Mammary microvascular endothelial cell (primary cell): Measurements from ENCODE around the genes CSK, GOLGA6D and NEIL1.

DNA sequence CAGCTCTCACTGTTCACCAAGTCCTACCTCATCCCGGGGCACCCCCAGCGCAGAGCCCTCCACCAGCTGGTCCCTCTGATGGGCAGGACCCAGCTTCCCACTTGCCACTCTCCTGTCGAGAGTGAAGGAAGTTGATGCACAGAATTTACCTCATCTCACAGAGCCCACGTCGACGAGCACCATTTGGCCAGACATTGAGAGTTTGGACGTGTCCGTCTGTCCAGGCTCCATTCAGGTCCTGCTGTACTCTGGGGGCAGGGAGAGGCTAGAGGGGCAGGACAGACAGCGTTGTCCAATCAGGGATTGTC is 20.0 kb upstream of the CLK3 start:
- RAMPAGE, long total RNA: no peak

- RAMPAGE, long total RNA: no peak
Measured at GRCh38 chr15:74610078-74610977, 5.3 kb upstream of the CLK3 start.

GRCh38 chr15:74653299-74653859 is 37.7 kb downstream of the CLK3 start:
- RAMPAGE, long total RNA: no peak

GRCh38 chr15:74782018-74782882 is at the start of gene CSK:
Gene CSK (plus strand): TSS chr15:74782080.
- RAMPAGE, long total RNA: no peak

GRCh38 chr15:74841965-74842264 is 1.0 kb downstream of the ULK3 start:
- RAMPAGE, long total RNA: no peak

GRCh38 chr15:74844200-74844787 is 1.3 kb upstream of the ULK3 start:
- RAMPAGE, long total RNA: no peak

DNA sequence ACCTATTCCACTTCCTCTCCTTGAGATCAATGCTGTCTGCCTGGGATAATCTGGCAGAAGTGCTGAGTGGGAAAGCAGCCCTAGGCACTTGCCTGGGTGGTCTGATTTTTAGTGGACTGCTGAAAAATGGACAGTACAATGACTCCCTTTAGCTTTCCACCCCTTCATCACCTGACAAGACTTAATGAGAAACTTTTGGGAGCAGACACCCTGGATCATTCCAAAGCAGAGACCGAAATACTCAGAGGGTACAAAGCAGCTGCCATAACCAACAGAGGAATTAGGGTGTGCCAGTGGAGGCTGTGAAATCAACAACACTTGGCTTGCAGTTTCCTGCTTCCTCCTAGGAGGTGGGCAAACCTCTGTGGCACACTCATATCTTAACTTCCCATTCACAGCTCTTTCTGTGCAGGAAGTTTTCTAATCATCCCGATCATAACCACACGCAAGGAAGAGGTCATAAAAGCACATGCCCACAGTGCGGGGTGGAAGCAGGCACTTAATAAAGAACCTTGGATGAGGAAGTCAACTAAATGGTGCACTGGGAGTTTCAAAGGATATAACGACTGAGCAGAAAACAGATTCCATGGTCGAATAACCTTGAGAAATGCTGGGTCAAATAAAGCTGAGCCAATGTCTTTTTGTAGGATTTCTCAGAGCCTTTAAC is 5.2 kb downstream of the SCAMP2 start:
- RAMPAGE, long total RNA: no peak

- RAMPAGE, long total RNA: no peak
Measured at GRCh38 chr15:74896984-74897990, 7.4 kb downstream of the MPI start.

- RAMPAGE, long total RNA: no peak
Measured at GRCh38 chr15:75007385-75007612, 11.9 kb downstream of the SCAMP5 start.

- RAMPAGE, long total RNA: no peak
Measured at GRCh38 chr15:75025127-75025989, 2.0 kb downstream of the PPCDC start.

DNA sequence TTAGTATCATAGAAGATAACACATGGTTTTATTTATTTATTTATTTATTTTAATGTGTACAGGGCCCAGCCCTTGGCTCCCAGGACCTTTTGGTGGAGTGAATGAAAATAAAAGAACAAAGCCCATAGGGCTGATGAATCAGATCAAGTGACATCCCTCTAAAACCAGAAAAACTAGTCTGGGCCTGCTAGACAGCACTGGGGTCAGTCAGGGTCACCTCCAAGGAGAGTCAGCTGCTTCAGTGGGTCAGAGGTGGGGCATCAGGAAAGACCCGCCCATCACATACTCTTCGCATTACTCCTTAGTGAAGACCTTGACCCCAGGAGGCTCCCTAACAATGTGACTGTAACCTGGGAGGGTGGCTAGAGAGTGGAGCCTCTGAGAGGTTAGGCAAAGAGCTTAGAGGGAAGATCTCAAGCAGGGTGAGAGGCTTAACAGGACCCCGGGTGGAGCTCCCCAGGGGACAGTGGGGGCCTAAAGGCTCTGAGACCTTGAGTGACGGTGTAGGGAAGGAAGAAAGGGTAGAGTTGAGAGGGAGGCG is 12.9 kb downstream of the PPCDC start:
- RAMPAGE, long total RNA: no peak

- RAMPAGE, long total RNA: no peak
Measured at GRCh38 chr15:75043505-75044483, 20.4 kb downstream of the PPCDC start.

GRCh38 chr15:75067160-75067476 is 43.7 kb downstream of the PPCDC start:
- RAMPAGE, long total RNA: no peak

GRCh38 chr15:75138002-75138786 is 63.5 kb upstream of the C15orf39 start:
- RAMPAGE, long total RNA: no peak

DNA sequence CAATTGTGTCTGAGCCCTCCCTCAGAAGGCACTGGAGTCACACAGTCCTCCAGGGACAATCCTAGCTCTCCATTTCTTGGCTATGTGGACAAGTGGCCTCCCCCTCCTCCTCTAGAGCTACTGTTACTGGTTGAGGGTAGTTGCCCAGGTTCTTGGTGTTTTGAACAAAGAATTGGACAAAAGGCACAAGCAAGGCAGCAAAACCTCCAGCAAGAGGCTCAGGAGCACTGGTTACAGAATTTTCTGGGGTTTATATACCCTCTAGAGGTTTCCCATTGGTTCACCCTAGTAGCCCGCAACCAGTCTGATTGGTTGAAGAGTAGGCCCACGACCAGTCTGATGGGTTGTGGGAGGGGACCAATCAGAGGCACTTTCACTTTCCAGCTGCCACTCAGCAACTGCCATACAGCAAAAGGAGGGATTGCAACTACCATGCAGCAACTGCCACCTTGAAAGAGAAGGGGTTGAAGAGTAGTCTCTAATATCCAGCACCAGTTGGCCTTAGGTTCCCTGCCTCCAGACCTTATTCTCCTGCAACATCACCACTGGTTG is 3.1 kb upstream of the C15orf39 start:
- RAMPAGE, long total RNA: no peak

- RAMPAGE, long total RNA: no peak
Measured at GRCh38 chr15:75282398-75282979, at the start of gene GOLGA6D. Gene GOLGA6D (plus strand): TSS chr15:75282835.

DNA sequence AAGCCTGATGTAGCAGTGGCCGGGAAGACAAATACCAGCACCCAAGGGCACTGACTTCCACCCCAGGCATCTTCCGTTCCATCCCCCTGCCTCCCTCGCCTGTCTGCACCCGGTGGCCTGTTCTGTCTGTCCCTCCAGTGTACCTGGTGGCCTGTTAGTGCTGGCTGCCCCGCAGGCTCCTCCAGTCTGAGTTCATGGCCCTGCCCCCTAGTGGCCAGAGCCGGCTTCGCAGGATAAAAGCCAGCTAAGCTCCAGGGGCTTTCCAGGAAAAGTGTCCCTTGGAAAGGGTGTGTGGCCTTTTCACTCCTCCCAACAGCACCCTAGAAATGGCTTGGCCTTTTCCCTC is 16.5 kb downstream of the GOLGA6D start:
- RAMPAGE, long total RNA: no peak

GRCh38 chr15:75346740-75347759 is at the start of gene NEIL1:
Gene NEIL1 (plus strand): TSS chr15:75347039.
- RAMPAGE, long total RNA: no peak

- RAMPAGE, long total RNA: no peak
Measured at GRCh38 chr15:75380263-75380976, 12.0 kb upstream of the MAN2C1 start.

GRCh38 chr15:75450178-75450675 is 1.3 kb downstream of the SIN3A start:
- RAMPAGE, long total RNA: no peak